Left lobe of liver (tissue), 1 donor: ENCODE data around the genes PTPRN, GMPPA and CHPF.

- PRO-cap, result no peak
Measured at GRCh38 chr2:219124347-219125023, 36.1 kb downstream of the NHEJ1 start.

DNA sequence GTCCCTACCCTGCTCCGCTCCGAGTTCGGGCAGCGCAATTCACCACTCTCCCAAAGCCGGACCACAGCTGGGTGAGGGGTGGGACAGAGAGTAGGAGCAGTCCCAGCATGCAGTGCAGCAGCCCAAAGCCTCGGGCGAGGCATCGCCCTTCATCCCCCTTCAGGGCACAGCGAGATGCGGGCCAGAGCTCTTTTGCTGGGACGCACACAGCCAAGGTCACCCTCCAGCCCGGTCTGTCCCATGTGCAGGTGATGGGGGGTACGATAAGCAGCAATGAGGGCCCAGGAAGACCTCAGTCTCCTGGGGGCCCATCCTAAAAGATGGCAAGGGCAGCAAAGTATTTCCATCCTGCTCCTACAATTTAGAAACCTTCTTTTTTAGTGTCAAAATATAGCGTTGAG lies 667 bp upstream of the ABCB6 start:
- PRO-cap, result no peak

DNA sequence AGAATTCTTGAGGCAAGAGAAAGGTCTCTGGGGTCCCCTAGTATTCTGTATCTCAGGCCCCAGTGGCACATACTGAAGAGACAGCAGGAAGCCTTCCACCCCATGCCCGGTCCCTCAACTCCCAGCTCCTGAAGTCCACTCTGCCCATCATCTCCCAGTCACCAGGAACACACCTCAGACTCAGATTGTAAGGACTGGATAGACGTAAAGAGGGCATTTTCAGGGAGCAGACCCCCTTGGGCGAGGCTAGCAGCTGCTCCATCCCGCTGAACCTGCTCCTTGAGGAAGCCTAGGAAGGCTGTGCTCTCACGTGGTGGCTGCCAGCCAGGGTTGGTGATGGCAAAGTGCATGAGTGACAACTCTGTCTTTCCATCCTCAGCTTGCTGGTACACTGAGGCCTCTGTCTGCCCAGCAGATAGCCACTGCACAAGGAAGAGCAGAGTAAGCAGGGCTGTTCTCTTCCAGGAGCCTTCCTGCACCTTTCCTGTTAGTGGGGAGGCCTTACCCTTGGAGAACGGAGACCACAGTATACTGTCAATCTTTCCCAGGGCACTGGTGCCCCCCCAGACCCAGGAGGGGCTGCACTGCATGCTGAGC lies 3.8 kb upstream of the ABCB6 start:
- PRO-cap, result no peak

- PRO-cap, result no peak
Measured at GRCh38 chr2:219223876-219224522, 5.2 kb upstream of the ABCB6 start.

DNA sequence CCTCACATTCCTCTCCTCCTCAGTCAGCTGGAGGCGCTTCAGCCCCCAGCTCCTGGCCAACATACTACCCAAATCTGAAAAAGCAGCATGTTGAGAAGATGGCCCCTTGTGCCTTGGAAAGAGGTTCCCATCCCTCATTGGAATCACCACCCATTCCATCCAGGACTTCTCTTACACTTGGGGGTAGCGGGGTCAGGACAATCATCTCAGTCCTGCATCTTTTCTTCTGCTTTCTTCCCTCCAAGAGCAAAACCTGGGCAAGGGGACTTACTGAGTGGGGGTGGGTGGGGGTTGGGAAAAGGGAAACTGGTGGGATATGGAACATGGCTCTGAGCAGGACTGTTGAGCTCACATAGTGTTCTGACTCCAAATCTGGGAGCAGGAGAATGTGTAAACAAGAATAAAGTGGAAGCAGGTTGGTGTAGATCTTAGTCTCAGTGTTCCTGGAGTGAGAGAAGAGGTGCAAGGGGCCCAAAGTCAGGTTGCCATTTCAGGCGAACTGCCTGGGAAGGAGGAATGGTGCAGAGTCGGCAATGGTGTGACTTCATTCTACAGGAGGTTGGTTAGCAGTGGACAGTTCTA lies 3.3 kb downstream of the STK16 start:
- PRO-cap, result no peak

DNA sequence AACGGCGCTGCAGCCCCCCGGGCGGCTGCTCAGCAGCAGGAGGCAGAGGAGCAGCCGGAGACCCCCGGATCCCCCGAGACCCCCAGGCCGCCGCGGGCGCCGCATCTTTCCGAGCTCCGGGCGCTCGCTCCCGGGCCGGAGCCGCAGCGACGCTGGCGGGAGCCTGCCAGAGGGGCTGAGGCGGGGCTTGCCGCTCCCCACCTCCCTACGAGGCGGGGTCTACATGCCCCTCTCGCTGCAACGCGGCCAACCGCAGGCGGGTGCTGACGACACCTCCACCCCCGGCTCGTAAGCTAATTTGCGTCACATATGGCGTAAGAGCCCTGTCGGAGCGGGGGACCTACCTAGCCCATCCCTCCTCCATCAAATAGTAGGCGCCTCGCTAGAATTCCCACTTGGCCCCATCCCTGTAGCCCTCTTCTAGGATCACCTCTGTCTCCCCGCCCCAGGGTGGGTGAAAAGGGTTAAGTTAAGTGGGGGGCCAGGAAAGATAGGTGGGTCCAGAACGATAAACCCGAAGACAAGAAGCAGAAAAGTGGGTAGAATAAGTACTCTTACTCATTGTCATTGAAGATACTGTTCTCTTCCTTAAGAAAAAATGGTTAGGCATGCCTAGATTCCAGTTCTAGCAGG lies at the start of gene PTPRN:
Gene PTPRN, minus strand, starts transcription at position 174 of the 633 bp plus-strand sequence.
- PRO-cap, result no peak

DNA sequence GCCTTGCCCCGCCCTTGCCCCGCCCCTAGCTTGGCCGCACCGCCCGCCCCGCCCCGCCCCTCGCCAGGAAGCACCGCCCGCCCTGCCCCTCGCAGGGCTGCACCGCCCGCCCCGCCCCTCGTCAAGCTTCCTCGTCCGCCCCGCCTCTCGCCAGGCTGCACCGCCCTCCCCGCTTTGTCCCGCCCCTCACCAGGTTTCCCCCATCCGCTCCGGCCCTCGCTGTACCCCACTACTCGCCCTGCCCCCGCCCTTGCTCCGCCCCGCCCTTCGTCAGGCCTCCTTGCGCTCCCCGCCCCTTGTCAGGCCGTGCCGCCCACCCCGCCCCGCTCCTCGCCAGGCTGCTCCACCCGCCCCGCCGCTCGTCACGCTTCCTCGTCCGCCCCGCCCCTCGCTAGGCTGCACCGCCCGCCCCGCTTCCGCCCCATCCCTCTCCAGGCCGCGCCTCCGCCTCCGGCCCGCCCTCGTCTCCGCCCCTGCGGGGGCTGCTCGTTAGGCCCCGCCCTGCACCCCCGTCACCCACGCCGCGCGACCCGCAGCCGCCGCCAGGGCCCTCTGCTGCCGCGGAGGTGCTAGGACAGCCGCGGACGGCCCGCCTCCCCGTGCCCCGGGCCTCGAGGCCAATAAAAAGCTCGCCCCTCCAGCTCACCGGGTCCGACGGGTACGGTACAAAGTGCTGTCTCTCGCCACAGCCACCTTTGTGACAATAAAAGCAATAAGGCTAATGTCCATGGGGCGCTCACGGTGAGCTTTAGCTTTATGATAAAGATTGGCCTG lies 531 bp upstream of the DNPEP start:
- PRO-cap, result bidirectional peak, plus-strand start at position 121 of the sequence, minus-strand start outside the sequence; bidirectional peak, plus-strand start at position 650 of the sequence, minus-strand start at position 366 of the sequence

DNA sequence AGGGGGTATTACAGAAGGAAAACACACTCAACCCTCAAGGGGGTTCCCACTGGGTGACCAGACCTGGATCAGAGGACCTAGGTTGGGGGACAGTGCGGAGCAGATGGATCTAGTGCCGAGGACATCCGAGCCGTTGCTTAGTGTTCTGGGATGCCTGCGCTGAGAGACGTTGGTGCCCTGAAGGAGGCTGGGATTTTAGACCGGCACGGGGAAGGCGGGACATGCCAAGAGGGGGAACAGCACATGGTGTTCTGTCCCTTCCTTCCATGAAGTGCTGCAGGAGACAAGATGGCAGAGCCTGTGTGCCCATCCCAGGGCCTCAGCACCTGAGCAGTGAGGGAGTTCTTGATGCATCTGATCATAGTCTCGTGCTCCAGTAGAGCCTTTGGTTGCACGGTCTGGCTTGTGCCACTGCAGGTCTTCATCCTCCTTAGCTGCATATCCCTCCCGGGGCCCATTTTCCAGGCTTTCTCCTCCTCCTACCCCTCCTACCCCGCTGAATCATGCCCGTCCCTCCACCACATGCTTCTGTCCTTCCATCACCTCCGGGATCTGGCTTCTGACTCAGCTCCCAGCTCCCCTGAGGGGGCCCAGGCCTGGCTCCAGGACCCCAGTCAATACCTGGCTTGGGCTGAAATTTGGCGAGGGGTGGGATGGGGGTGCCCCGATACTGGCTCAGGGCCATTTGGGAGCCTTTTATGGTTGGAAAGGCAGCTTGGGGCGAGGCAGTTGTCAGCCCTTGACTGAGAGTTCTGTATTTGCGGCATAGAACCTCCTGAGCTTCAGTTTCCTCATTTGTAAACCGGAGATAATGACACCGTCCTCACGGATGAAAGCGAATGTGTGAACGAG lies 18.1 kb downstream of the SPEG start:
- PRO-cap, result no peak

GRCh38 chr2:219453386-219454187 lies 18.9 kb downstream of the SPEG start:
- PRO-cap, result no peak

DNA sequence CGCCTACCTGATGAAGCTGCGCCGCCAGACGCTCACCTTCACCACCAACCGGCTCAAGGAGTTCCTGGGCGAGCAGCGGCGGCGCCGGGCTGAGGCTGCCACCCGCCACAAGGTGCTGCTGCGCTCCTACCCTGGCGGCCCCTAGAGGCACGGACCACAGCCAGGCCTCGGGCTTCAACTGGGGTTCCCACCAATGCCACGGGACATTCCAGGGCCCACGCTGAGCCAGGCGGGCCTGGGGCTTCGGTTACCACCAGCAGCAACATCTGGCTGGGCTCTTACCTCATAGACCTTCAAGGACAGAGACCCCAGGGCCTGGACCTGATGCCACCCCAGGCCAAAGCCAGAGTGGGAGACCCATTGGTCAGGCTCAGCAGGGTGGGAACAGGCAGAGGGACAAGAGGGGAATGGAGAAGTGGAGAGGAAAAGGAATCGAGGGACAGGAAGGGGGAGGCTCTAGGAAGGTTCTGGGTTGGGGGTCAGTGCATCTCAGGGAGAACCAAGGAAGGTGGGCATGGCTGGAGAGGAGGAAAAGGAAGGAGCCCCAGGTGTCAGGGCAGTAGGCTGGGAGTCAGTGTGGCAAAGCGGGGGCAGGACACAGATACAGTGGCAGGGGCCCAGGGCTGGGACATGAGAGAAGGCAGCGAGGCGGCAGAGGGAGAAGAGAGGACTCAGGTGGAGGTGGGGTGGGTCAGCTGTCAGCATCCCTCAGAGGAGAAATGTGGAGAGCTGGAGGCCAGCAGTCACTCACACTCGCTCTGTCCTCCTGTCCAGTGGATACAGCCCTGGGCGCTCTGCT lies 3.1 kb upstream of the SPEGNB start:
- PRO-cap, result no peak

GRCh38 chr2:219495501-219495874 lies 443 bp upstream of the SPEGNB start:
- PRO-cap, result no peak

GRCh38 chr2:219498189-219499064 lies at the start of gene GMPPA:
GMPPA (plus strand) TSS chr2:219498891.
- PRO-cap, result bidirectional peak, plus-strand start at chr2:219498901, minus-strand start at chr2:219498527

- PRO-cap, result no peak
Measured at GRCh38 chr2:219501398-219502439, 3.0 kb downstream of the GMPPA start.

GRCh38 chr2:219542692-219543633 lies 646 bp downstream of the CHPF start:
- PRO-cap, result no peak

DNA sequence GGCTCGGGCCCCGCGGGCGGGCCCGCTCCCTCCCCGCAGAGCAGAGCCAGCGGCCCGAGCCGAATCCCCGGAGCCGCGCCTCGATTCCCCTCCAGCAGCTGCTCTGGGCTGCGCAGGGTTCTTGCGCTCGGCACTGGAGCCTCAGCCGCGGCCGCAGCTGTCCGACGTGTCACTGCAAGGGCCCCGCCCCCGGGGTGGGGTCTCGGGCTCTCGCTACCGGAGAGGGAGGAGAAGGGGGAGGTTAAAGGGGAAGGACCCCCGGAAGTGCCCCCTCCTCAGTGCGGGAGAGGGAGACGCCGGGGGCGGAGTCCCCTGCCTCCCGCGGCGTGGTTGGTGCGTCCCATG lies at the start of gene CHPF:
Gene CHPF, minus strand, starts transcription at position 176 of the 345 bp plus-strand sequence.
- PRO-cap, result bidirectional peak, plus-strand start at position 38 of the sequence, minus-strand start at position 143 of the sequence

DNA sequence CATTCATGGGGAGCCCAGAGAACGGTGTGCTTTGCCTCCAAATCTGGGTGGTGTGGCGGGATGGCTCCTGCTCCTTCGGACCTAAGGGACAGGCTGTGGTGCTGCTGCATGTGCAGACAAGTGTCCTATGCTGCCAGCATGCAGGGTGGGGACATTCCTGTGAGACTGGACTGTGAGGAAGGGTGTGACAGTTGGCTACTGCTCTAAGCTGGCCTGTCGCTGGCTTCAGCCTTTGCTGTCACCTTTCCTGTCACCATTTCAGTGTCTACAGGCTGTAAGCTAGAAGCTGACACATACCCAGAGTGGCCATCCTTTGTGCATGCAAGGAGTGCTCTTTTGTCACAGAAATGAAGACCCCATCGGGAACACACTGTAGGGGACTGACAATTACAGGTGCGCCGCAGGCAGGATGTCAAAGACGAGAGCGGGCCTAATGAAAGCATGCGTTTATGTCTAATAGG lies 2.8 kb upstream of the SLC4A3 start:
- PRO-cap, result no peak

DNA sequence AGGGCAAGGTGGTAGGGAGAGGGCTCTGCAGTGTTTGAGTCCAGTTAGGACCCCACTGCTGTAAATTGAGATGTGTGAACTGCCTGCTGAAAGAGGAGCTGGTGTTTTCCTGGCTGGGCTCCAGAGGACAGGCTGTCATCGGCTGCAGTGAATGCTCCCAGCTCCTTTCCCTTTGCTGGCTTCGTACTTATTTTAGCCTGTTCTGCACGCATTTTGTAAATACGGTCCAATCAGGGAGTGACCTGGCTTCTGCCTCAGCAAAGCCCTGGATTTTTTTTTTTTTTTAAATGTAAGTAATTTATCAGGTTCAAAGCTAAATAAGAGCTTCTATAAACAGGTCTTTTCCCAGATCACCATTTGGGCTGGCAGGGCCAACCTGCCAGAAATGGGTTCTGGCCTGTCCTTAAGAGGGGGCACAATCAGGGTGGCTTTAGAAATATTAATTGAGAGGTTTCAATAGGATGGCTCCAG lies 37.6 kb downstream of the SLC4A3 start:
- PRO-cap, result no peak

DNA sequence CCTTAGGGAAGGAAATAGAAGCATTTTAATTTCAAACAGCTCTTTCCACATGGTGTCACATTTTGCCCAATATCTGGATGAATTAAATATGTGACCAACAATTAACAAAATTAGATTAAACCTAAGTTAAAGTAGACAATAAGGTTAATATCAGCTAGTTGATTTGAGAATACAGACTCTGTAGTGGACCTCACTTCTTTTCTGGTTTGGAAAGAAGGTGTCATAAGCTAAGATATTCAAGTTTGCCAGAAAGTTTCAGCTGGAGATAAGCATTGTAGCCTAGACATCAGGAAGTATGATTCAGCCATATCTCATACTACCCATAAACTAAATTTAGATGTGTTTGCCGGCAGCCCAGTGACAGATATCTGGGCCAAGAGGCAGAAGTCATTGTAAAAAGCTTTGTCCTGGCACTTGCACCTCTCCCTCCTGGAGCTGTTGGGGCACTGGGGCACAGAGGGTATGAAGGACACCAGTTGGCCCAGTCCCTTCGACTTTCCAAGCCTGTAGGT lies 128.1 kb downstream of the EPHA4 start:
- PRO-cap, result no peak

DNA sequence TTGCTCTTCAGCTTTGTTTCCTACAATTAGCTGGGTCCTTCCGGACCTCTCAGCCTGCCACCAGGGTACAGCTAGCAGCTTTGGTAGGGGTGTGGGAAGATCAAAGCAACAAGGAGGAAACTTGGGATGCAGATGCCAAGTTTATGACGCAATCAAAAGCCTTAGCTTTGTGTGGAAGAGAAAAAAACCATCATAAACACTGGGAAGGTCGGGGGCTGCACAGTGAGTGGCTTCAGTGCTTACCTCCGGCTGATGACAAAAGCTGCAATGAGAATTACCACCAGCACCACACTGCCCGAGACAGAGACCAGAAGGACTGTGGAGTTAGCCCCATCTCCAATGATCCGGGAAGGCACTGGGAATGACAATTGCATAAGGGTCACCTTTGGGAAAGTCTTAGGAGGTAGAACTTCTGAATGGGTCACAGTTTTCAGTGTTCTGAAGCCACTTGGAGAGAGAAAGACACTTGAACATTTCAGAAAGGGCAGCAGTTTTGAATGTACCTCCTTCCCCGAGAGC lies 116.7 kb downstream of the EPHA4 start:
- PRO-cap, result no peak

GRCh38 chr2:221520038-221520501 lies 52.0 kb downstream of the EPHA4 start:
- PRO-cap, result no peak